Keratinocyte (primary cell): ENCODE measurements around the gene ELOVL2.

CAGE:
- cytosol, long polyA minus RNA, result no peak
- cytosol, long polyA plus RNA, result no peak
- long polyA plus RNA, result no peak
- nucleus, long polyA minus RNA, result no peak
- nucleus, long polyA plus RNA, result no peak
These were observed 241.3 kb upstream of the SLC35B3 start for GRCh38 chr6:8676665-8676983.

CAGE:
- cytosol, long polyA minus RNA, result no peak
- cytosol, long polyA plus RNA, result no peak
- long polyA plus RNA, result no peak
- nucleus, long polyA minus RNA, result no peak
- nucleus, long polyA plus RNA, result no peak
These were observed 44.8 kb downstream of the GCNT2 start for GRCh38 chr6:10565876-10566468.

DNA sequence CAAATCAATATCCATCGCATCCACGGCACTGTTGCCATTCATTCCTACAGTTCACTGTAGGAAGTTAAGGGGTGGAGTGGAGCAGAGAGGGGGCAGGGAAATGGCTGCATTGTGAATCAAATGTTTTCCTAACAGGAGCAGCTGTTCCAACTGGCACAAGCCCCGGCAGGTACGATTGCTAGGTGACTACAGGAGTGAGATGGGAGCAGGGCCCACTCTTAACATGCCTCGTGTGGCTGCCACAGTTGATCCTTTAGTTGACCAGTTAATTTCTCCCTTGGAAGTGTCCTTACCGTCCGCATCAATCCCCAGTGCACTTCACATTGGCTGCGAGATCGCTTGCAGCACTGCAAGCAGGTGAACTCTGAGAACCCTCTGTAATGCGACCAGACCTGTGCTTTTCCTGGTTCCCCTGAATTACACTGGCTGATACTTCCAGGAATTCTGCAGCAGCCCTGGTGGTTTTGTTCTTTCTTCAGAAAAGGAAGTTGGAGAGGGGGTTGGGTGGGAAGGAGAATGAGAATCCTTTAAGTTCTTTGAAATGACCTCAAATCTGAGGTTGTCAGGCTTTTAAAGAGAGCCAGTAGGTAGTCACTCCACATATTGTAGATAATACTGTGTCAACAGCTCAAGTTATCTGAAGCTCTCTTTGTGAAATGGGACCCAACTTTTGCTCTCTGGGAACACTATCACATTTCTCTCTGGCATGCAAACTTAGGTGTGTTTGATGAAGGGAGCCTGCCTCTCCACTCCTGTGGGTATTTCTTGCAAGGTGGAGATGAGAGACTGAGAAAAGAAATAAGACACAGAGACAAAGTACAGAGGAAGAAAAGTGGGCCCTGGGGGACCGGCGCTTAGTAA is 62.3 kb downstream of the GCNT2 start:
CAGE:
- cytosol, long polyA minus RNA, result no peak
- cytosol, long polyA plus RNA, result no peak
- long polyA plus RNA, result no peak
- nucleus, long polyA minus RNA, result no peak
- nucleus, long polyA plus RNA, result no peak

DNA sequence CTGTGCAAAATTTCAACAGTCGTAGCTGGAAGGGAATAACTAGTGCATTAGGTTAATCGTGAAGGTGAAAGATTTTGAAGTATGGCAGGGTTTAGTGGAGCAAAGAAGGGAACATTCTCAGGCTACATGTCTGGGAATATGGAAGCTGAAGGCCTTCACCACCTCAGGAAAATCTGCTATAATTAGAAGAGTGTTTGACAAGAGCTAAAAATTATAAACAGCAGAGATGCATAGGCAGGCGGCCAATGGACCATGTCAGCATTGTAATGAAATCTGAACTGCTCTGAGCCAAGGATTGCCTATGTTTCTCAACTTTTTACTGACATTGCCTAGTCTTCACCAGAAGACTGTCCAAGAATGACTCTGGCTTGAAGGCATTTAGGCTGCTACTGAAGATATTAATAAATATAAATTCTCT is 84.2 kb downstream of the C6orf52 start:
CAGE:
- cytosol, long polyA minus RNA, result no peak
- cytosol, long polyA plus RNA, result no peak
- long polyA plus RNA, result no peak
- nucleus, long polyA minus RNA, result no peak
- nucleus, long polyA plus RNA, result no peak

DNA sequence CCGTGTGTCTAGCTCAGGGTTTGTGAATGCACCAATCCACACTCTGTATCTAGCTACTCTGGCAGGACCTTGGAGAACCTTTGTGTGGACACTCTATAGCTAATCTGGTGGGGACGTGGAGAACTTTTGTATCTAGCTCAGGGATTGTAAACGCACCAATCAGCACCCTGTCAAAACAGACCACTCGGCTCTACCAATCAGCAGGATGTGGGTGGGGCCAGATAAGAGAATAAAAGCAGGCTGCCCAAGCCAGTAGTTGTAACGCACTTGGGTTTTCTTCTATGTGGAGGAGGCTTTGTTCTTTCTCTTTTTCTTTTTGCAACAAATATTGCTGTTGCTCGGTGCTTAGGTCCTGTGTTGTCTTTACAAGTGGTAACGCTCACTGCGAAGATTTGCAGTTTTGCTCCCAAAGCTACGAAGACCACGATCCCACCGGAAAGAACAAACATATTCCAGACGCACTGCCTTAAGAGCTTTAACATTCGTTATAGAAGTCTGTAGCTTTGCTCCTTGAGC is 1.5 kb upstream of the TMEM14C start:
CAGE:
- cytosol, long polyA minus RNA, result no peak
- cytosol, long polyA plus RNA, result no peak
- long polyA plus RNA, result no peak
- nucleus, long polyA minus RNA, result no peak
- nucleus, long polyA plus RNA, result no peak

GRCh38 chr6:10901735-10902317 is 15.0 kb downstream of the SYCP2L start:
CAGE:
- cytosol, long polyA minus RNA, result no peak
- cytosol, long polyA plus RNA, result no peak
- long polyA plus RNA, result no peak
- nucleus, long polyA minus RNA, result no peak
- nucleus, long polyA plus RNA, result no peak

DNA sequence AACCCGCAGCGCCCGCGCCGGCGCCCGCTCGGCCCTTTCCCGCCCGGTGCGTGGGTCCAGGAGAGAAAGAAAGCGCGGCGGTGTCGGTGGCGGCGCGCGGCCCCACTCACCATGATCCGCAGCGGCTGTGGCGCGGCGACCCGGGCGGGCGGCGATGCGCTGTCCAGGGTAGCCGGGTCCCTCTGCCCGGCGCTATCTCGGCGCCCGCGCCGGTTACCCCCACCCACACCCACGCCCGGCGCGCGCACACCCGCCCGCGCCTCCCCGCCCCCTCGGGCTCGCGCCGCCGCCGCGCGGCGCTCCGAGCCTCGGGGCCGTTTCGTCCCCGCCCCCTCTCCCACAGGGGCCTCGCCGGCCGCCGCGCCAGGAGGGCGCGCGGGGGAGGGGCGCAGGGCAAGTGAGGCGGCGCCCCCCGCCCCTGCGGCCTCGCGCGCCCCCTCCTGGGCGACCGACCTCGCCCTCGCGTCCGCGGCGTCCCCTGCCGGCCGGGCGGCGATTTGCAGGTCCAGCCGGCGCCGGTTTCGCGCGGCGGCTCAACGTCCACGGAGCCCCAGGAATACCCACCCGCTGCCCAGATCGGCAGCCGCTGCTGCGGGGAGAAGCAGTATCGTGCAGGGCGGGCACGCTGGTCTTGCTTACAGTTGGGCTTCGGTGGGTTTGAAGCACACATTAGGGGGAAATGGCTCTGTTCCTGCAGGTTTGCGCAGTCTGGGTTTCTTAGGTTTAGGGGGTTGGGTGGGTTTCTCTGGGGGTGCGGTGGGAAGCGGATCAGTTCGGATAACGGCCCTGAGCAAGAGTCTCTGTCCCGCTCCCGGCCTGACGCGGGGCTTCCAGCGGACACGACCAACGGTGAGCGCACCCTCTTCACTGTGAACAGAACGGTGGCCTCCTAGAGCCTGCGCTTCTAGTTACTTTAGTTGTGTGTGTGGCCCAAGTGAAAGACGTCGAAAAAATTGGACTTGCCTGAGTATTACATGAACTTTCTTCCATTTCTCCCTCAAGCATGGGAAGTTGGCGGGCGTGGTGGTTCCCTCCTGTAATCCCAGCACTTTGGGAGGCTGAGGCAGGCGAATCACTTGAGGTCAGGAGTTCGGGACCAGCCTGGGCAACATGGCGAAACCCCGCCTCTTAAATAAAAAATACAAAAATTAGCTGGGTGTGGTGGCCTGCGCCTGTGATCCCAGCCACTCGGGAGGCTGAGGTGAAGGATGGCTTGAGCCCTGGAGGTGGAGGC is at the start of gene ELOVL2:
ELOVL2 (minus strand) TSS at position 188 of the 1,234 bp plus-strand sequence.
CAGE:
- cytosol, long polyA minus RNA, result no peak
- cytosol, long polyA plus RNA, result no peak
- long polyA plus RNA, result no peak
- nucleus, long polyA minus RNA, result no peak
- nucleus, long polyA plus RNA, result no peak

DNA sequence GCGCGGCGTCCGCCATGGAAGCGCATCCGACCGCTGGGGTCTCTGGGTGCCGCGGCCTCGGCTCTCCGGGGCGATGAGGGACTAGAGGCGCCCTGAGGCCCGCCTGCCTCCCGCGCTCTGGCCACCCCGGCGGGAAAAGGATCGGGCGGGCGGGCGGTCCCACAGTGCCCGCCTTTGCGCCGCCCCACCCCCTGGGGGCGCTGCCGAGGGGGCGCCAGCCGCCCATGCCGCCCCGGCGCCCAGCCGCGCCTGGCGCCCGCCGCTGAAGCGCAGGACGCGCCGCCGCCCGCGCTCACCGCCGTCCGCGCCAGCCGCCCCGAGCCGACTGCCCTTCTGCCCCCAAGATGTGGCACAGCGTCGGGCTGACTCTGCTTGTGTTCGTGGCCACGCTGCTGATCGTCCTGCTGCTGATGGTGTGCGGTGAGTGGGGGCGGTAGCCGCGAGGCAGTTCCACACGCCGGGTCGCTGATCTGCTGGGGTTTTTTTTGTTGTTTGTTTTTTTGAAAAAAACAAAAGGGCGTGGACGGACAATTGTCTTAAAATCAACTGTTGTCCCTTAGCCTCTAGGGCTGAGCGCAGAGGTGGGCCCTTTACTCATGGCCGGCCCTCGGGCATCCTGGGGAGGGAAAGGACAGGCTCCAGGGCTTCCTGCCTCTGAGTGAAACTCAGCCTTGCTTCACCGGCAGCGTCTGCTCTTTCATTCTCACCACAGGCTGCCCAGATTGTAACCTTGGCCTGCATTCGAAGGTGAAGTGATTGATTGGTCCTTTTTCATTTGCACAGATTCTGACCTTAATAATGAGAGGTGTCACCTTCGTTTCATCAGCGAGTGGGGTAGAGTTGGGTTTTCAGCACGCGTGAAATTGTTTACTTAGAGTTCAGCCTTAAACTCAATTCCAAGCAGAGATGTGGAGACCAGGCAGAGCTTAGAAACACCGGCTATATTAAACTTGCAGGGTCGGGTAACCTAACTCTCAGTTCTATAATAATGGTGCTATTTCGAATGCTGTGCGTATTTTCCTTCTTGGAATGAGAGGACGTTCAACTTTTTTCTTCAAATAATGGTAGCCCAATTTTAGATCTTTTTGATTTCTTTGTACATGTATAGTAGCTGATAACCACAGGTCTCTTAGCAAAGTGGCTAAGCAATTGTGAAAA is 715 bp downstream of the SMIM13 start:
CAGE:
- cytosol, long polyA minus RNA, result no peak
- cytosol, long polyA plus RNA, result no peak
- long polyA plus RNA, result start-site peak on the plus strand centred at position 241 of the sequence, 49 bp wide, 132 and 28 reads in 2 replicates
- nucleus, long polyA minus RNA, result start-site peak on the plus strand centred at position 253 of the sequence, 59 bp wide, 36 reads
- nucleus, long polyA plus RNA, result start-site peak on the plus strand centred at position 225 of the sequence, 76 bp wide, 25 and 47 reads in 2 replicates

DNA sequence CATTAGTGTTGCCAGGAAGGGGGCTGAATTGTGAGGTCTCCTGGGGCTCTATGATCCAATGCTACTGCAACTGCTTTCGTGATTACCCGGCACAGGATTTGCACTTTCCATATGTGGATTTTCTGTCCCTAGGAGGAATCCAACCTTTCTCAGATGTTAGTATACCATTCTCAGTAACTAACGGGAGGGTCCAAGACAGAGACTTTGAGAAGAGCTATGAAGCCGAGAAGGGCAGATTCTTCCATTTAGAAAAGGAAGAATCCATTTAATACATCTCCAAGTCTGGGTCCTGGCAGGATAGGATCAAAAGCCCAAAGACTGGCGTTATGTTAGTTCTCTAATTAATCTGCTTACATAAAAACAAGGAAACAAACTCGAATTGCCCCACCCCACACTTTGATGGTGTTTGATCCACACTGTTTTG is 35.1 kb downstream of the NEDD9 start:
CAGE:
- cytosol, long polyA minus RNA, result no peak
- cytosol, long polyA plus RNA, result no peak
- long polyA plus RNA, result no peak
- nucleus, long polyA minus RNA, result no peak
- nucleus, long polyA plus RNA, result no peak

DNA sequence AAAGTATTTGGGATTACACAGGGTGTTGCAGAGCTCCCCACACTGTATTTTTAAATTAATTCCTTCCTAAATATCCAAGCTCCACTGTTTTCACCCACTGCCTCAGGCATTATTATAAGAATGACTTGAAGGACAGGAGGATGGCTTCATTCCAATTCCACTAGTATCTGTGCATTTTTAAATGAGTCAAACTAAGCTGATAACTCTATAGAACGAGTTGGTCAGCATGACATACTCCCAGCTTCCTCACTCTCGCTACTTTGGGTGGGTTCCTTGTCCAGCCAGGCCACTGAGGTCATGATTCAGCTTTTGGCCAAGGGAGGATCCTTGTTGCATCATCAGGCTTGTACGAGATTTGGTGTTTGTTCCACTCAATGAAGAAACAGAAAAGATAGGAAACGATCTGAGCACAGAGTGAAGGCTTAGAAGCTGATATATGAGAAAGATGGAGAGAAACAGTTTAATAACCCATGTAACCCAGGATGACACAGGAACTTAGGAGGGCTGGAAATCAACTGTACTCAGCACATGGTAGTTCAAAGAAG is 19.8 kb downstream of the NEDD9 start:
CAGE:
- cytosol, long polyA minus RNA, result no peak
- cytosol, long polyA plus RNA, result no peak
- long polyA plus RNA, result no peak
- nucleus, long polyA minus RNA, result no peak
- nucleus, long polyA plus RNA, result no peak

DNA sequence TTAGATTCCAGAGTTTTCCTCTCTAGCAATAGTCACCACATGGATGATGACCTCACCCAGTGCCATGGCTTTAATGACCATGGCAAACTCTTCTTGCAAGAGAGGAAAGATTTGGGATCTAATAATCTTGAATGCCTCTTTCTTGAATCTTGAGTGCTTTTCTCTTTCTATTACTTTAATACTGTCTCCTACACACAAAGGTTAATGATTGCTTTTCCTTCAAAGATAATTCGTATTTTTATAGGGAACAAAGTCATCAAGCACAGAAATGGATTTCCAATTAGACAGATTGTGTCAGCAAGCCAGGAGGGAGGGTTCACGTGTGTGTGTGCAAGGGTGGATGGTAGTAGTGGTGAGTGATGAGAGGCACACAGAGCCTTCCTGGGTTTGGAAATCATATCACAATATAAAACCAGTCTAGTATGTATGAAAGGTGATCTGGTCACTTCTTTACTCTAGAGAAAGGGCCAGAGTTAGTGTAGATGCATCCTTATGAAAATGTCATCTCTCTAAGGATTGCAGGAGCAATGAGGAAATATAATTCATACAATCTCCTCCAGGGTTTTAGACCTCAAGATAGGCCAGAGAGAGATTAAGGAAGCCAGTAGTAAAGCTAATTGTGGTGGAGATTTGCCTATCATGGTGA is 51.2 kb upstream of the NEDD9 start:
CAGE:
- cytosol, long polyA minus RNA, result no peak
- cytosol, long polyA plus RNA, result no peak
- long polyA plus RNA, result no peak
- nucleus, long polyA minus RNA, result no peak
- nucleus, long polyA plus RNA, result no peak

GRCh38 chr6:11330271-11330787 is 97.9 kb upstream of the NEDD9 start:
CAGE:
- cytosol, long polyA minus RNA, result no peak
- cytosol, long polyA plus RNA, result no peak
- long polyA plus RNA, result no peak
- nucleus, long polyA minus RNA, result no peak
- nucleus, long polyA plus RNA, result no peak

CAGE:
- cytosol, long polyA minus RNA, result no peak
- cytosol, long polyA plus RNA, result no peak
- long polyA plus RNA, result no peak
- nucleus, long polyA minus RNA, result no peak
- nucleus, long polyA plus RNA, result no peak
These were observed 137.9 kb upstream of the NEDD9 start for GRCh38 chr6:11370152-11370905.

GRCh38 chr6:11537880-11538777 is 580 bp downstream of the TMEM170B start:
CAGE:
- cytosol, long polyA minus RNA, result no peak
- cytosol, long polyA plus RNA, result no peak
- long polyA plus RNA, result no peak
- nucleus, long polyA minus RNA, result no peak
- nucleus, long polyA plus RNA, result no peak

DNA sequence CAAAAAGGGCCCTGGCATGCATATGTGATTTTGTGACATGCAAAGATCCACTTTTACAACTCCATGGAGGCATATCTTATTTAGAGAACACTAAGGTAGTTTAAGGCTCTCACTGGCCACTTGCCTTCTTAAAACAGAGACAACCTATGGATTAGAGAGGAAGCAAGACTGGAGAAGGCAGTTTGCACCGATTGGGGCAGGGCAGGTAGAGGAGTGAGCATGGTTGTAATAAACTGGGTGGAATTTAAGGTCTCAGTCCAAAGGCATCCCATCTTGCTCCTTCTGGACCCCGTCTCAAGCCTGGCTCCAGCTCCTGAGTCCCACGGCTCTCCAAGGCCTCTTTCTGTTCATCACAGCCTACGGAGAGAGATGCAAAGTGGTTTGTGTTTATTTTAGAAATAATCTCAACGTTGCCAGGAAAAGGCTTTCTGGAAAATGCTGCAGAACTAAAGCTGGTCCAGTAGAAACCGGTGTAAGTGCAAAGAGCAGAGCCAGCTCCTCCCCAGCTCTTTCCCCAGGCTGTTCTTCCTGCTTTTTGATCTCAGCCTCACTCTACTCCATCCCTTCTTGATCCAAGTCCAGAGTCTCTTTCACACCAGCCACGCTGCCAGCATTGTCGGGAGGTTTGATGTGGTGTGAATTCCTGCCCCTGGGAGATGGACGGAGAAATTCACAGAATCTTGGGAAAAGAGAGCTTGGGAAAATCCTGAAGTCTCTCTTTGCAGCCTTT is 69.7 kb downstream of the TMEM170B start:
CAGE:
- cytosol, long polyA minus RNA, result no peak
- cytosol, long polyA plus RNA, result no peak
- long polyA plus RNA, result no peak
- nucleus, long polyA minus RNA, result no peak
- nucleus, long polyA plus RNA, result no peak

CAGE:
- cytosol, long polyA minus RNA, result no peak
- cytosol, long polyA plus RNA, result no peak
- long polyA plus RNA, result no peak
- nucleus, long polyA minus RNA, result no peak
- nucleus, long polyA plus RNA, result no peak
These were observed 50.3 kb downstream of the ADTRP start for GRCh38 chr6:11728207-11728861.

GRCh38 chr6:11754509-11755264 is 23.9 kb downstream of the ADTRP start:
CAGE:
- cytosol, long polyA minus RNA, result no peak
- cytosol, long polyA plus RNA, result no peak
- long polyA plus RNA, result no peak
- nucleus, long polyA minus RNA, result no peak
- nucleus, long polyA plus RNA, result no peak

CAGE:
- cytosol, long polyA minus RNA, result no peak
- cytosol, long polyA plus RNA, result no peak
- long polyA plus RNA, result no peak
- nucleus, long polyA minus RNA, result no peak
- nucleus, long polyA plus RNA, result no peak
These were observed 75.2 kb upstream of the ADTRP start for GRCh38 chr6:11853806-11854275.

DNA sequence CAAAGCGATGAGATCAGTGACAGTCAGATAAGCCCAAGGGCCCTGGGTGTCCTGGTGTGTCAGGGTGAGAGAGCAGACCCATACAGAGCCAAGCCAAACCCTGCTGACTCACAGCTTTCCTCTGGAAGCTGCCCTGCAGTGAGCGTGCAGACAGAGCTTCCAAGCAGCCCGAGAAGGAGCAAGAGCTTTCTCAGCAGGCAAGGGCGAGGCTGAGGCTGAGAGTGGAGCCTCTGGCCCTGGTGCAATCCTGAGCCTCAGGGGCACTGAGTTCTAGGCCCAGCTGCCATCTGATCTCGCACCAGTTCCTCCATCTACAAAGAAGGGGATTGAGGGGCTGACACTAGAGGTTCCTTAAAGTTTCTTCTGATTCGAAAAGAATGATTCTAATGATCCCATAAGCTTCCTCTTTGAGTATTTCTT is 91.0 kb upstream of the HIVEP1 start:
CAGE:
- cytosol, long polyA minus RNA, result no peak
- cytosol, long polyA plus RNA, result no peak
- long polyA plus RNA, result no peak
- nucleus, long polyA minus RNA, result no peak
- nucleus, long polyA plus RNA, result no peak

DNA sequence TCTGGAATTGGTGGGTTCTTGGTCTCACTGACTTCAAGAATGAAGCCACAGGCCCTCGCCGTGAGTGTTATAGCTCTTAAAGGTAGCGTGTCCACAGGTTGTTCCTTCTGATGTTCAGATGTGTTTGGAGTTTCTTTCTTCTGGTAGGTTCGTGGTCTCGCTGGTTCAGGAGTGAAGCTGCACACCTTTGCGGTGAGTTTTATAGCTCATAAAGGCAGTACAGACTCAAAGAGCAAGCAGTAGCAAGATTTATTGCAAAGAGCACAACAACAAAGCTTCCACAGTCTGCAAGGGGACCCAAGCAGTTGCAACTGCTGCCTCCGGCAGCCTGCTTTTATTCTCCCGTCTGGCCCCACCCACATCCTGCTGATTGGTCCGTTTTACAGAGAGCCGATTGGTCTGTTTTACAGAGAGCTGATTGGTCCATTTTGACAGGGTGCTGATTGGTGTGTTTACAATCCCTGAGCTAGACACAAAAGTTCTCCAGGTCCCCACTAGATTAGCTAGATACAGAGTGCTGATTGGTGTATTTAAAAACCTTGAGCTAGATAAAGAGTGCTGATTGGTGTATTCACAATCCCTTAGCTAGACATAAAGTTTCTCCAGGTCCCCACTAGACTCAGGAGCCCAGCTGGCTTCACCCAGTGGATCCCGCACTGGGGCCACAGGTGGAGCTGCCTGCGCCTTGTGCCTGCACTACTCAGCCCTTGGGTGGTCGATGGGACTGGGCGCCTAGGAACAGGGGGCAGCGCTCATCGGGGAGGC is 5.3 kb downstream of the HIVEP1 start:
CAGE:
- cytosol, long polyA minus RNA, result no peak
- cytosol, long polyA plus RNA, result no peak
- long polyA plus RNA, result no peak
- nucleus, long polyA minus RNA, result no peak
- nucleus, long polyA plus RNA, result no peak